Urinary bladder (tissue), 3 donors: ENCODE data around the genes B3GALT5 and DSCAM.

- PRO-cap: no peak
- RAMPAGE, long total RNA: no peak
These were observed 21.3 kb upstream of the ETS2 start for GRCh38 chr21:38784304-38784861.

DNA sequence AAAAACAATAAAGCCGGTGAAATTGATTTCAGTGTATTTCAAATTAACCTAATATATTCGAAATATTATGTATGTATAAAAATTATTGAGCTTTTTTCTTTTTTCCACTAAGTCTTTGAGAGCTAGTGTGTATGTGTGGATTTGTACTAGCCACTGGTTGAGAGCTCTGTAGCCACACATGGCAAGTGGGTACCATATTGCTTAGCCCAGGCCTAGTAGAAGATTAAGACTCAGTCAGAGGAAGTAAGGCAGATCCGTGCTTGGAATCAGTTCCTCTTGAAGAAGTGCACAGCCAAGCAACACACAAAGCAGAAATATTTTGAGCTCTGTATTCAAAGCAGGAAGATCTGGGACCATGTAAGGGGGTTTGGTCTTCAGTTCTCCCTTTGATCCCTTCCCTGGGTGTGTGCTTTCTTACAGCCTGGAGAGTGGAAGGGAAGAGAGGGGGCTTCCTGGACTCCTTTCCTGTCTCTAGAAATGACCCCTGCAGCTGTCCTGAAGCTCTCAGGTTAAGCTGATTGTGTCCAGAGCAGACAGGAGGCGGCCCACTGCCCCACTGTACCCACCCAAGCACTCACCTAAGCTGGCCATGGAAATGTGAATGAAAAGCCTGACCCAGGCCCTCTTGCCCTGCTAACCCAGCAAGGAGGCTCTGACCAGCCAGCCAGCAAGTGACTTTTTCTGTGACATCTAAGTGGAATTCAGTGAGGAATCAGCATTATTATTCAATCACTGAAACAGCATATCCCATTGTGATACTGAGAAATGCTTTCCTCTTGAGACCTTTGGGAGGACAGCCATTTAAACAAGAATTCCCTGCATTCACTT, 3.6 kb downstream of the ETS2 start:
- PRO-cap: bidirectional peak, plus-strand start at position 525 of the sequence, minus-strand start at position 388 of the sequence
- RAMPAGE, long total RNA: no peak

GRCh38 chr21:38910263-38911345, 104.9 kb downstream of the ETS2 start:
- PRO-cap: no peak
- RAMPAGE, long total RNA: no peak

GRCh38 chr21:38987297-38987918, 181.7 kb downstream of the ETS2 start:
- PRO-cap: bidirectional peak, plus-strand start at chr21:38987778, minus-strand start at chr21:38987651
- RAMPAGE, long total RNA: no peak

DNA sequence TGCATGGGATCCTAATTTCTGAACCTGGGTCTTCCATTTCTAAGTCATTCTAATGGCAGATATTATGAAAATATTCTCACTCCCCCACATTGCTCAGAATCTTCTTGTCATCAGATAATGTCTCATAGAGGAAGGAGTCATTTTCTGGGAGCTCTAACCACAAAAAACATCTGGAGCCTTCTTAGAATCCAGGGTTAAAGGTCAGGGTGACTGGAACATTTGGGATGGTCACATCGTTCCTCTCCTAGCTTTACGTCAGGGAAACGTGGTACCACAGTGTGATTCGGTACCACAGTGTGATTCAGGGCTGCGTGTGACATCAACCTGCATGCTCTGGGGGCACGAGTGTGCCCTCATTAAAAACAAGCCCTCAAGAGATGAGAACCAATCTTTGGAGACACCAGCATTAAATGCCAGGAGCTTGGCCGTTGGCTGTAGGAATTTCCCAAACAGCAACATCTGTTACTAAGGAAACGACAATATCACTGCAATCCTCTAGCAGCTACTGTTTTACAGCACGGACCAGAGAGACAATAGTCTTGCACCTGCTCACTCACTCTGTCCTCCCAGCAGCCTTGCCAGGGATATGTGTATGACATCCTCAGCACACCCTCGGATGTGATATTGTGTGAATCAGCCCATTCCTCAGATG, 179.1 kb downstream of the PSMG1 start:
- PRO-cap: no peak
- RAMPAGE, long total RNA: no peak

GRCh38 chr21:39010501-39011444, 172.5 kb downstream of the PSMG1 start:
- PRO-cap: no peak
- RAMPAGE, long total RNA: no peak

- PRO-cap: no peak
- RAMPAGE, long total RNA: no peak
These were observed 135.3 kb downstream of the PSMG1 start for GRCh38 chr21:39047906-39048414.

GRCh38 chr21:39094280-39094779, 88.9 kb downstream of the PSMG1 start:
- PRO-cap: no peak
- RAMPAGE, long total RNA: no peak

DNA sequence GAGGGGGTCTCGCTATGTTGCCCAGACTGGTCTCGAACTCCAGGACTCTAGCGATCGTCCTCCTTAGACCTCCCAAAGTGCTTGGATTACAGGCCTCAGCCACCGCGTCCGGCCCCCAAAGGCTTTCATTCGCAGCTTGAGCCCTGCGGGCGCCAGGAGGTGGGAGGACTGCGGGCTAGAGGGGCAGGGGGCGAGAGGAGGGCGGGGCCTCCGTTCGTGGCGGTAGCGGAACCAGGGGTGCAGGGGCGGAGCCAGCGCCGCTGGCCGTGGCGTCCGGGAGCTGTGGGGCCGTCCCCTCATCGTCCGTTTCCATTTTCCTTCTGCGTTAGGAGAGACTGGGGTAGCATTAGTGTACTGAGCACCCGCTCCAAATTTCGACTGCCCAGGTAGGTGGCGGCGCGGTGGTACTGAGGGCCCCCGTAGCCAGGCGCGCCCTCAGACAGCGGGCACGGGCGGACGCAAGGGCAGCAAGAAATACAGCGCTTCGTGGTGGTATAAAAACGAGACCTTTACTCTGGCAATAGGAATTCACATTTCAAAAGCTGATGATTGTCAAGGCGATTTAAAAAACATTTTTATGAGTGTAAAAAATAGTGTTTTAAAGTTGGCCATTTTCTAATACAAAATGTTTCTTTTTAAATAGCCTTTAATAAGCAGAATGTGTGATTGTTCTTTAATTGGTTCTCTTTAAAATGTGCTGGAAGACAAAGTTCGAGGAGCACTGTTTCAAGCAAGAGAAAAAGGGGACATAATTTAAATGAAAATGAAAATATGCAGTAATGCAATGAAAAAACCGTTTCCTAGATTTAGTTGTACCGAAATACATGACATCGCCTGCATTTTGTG, 661 bp upstream of the PSMG1 start:
- PRO-cap: bidirectional peak, plus-strand start at position 269 of the sequence, minus-strand start at position 131 of the sequence; bidirectional peak, plus-strand start at position 325 of the sequence, minus-strand start at position 322 of the sequence
- RAMPAGE, long total RNA: no peak

DNA sequence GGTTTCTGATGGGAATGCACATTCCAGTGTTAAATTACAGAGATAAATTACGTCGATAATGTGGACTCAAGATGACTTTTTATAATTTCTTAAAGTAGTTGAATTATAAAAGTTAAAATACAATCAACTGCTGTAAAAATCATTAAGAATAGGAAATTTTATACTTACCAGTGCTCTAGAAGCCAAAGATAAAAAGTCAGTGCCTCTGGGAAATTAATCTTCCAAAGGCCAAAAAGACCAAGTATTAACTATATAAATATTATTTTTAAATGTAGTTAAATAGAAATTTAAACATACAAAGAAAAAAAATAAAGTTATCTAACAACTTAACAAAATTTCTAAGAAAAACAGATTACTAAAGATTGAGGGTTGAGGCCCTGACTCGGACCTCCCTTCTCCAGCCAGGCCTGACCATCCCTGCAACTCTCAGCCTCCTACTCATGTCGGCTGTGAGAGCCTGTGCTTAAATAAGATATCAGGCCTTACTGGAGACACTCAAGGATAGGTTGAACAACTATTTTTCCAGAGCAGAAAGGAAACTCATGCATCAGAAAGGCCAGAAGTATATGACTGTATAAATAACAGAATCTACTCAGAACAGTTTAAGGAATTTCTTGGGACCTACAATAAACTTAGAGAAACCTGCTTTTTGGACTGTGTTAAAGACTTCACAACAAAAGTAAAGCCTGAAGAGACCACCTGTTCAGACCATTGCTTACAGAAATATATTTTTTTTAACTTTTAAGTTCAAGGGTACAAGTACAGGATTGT, 33.0 kb upstream of the PSMG1 start:
- PRO-cap: no peak
- RAMPAGE, long total RNA: no peak

DNA sequence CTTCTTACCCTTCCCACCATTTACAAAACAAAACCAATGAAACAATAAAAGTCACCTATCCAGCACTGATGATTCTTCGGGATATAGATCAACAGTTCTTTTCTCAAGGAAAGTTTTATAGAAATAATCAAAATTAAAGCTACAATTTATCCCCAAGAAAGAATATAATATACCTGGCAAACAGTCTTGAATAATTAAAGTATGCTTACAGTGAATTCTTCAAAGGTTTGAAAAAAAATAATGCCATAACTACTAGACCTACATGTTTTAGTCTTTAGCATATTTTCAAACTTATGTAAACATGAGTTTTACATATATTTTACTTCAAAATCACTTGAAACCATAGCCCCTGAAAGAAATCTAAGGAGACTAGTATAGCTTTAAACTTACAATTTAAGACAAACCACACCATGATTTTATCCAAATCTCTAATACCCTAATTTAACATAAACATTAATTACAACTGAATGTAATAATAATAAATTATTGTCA, 42.3 kb upstream of the PSMG1 start:
- PRO-cap: no peak
- RAMPAGE, long total RNA: no peak

GRCh38 chr21:39349268-39349826, 459 bp upstream of the HMGN1 start:
- PRO-cap: bidirectional peak, plus-strand start at chr21:39349445, minus-strand start at chr21:39349054; unidirectional peak, plus-strand start at chr21:39349539
- RAMPAGE, long total RNA: no peak

DNA sequence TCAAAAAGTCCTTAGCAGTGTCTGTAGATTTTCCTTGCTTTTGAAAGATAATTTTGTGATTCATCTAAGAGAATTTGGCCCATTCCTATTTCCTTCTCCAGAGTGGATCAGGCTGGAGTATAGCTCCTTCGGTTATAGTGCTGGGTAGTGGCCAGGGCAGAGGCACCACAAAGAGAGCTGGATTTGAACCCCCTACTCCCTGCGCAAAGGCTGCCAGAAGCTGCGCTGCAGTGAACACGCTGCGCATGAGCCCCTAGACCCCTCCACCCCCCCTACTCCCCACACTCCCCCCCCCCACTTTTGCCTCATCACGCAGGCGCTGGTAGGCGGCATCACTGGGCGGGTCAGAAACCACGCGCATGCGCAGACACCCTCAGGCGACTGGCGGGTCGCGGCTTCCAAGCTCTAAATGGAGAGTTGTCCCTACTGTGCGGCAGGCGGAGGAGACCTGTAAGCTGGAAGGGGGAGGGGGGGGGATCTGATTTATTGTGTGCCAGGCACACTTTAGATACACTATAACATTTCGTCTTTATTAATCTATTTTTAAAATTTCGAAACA, 7.4 kb downstream of the GET1 start:
- PRO-cap: bidirectional peak, plus-strand start at position 414 of the sequence, minus-strand start at position 274 of the sequence
- RAMPAGE, long total RNA: no peak

DNA sequence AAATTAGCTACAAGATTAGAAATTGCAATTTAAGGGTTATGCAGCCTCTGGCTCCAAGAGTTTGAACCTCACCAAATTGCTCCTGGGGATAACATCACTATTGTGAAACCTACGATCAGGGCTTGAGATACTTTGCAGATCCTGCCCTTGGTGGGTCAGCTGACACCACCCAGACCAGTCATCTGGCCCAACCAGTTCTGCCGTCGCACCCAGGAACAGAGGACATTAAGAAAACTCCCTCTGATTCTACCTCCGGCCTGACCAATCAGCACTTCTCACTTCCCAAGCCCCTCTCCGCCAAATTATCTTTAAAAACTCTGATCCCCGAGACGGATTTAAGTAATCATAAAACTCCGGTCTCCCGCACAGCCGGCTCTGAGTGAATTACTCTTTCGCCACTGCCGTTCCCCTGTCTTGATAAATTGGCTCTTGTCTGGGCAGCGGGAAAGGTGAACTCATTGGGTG, 32.9 kb upstream of the B3GALT5 start:
- PRO-cap: no peak
- RAMPAGE, long total RNA: no peak

GRCh38 chr21:39612376-39613533, at the start of gene B3GALT5:
Gene B3GALT5 (plus strand): TSS chr21:39612940.
- PRO-cap: no peak
- RAMPAGE, long total RNA: no peak

- PRO-cap: no peak
- RAMPAGE, long total RNA: no peak
These were observed 12.5 kb downstream of the B3GALT5 start for GRCh38 chr21:39625120-39625784.

DNA sequence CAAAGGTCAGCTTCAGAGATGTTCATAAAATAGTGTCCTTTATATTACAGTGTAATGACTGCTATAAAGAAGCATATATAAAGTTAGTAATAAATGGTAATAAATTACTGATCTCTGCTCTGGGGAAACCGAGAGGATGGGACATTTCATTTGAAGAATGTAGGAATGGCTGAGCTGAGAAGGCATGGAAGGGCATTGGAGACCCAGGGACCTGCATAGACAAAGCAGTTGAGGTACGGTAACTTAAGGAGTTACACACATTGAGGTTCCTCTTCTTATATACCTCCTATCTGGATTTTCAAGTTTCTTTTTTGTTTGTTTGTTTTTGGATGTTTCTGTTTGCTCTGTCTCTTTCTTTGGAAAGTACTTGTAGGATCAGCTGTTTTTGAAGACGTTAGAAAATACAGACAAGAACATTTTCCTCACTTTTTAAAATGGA, 29.5 kb downstream of the B3GALT5 start:
- PRO-cap: no peak
- RAMPAGE, long total RNA: no peak

GRCh38 chr21:39647529-39647921, 34.8 kb downstream of the B3GALT5 start:
- PRO-cap: no peak
- RAMPAGE, long total RNA: no peak

DNA sequence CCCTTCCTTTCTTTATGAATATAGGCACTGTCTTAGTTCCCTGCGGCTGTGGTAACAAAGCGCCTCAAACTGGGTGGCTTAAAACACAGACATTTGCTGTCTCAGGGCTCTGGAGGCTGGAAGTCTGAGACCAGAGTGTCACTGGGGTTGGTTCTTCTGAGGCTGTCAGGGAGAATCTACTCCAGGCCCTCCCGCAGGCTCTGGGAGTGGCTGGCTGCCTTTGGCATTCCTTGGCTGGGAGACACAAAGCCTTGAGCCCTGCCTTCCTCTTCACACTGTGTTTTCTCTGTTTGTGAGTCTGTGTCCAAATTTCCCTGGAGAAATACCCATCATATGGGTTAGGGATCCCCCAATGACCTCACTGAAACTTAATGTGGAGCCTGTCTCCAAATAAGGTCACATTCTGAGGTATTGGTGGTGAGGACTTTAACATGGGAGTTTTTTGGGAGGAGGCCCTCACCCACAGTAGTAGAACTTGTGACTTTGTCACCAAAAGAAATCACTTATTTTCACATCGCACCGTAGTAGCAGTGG, 38.5 kb downstream of the B3GALT5 start:
- PRO-cap: no peak
- RAMPAGE, long total RNA: no peak

GRCh38 chr21:40846379-40847314, at the start of gene DSCAM:
Gene DSCAM (minus strand): TSS chr21:40847158.
- PRO-cap: no peak
- RAMPAGE, long total RNA: no peak